GM12892 (cell line): ENCODE measurements around the gene DMBT1.

DNA sequence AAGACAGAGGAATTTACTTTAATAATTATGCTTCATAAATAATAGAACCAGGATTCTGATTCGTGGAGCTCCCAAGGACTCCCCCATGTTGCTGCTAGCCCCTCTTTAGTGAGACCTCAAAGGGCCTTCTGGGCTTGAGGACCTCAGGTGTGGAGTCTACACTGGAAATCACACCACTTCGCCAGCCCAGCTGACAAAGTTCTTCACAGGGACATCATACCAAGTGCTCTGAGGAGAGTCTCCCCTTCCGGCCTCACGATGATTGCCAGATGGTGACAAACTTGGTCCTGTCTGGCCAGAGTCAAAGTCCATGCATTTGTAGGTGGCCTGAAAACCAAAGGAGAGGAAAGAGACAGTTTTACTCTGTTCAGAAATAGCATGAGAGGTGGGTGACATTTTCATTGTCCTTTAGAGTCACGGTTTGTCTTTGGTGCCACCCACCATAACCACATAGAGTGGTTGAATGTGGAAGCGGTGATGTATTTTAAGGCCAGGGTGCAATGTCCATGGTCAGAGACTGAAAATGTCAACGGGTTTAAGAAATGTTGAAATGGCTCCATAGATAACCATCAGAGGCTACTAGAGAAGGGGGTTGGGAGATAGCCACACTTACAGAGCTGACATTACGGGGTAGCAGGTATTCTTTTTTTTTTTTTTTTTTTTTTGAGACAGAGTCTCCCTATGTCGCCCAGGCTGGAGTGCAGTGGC lies 33.0 kb downstream of the BTBD16 start:
- RRBS, result no CpG with 5 or more reads among the region's 9 CpGs

DNA sequence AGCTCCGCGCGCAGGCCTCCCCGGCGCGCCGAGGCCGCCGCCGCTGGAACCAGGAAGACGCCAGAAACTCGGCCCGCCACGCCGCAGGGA lies 148 bp upstream of the PLEKHA1 start:
- RRBS, result 3% methylated on average over 10 of the region's 15 CpGs

GRCh38 chr10:122380907-122381389 lies 6.4 kb downstream of the PLEKHA1 start:
- RRBS, result no CpG with 5 or more reads among the region's 2 CpGs

DNA sequence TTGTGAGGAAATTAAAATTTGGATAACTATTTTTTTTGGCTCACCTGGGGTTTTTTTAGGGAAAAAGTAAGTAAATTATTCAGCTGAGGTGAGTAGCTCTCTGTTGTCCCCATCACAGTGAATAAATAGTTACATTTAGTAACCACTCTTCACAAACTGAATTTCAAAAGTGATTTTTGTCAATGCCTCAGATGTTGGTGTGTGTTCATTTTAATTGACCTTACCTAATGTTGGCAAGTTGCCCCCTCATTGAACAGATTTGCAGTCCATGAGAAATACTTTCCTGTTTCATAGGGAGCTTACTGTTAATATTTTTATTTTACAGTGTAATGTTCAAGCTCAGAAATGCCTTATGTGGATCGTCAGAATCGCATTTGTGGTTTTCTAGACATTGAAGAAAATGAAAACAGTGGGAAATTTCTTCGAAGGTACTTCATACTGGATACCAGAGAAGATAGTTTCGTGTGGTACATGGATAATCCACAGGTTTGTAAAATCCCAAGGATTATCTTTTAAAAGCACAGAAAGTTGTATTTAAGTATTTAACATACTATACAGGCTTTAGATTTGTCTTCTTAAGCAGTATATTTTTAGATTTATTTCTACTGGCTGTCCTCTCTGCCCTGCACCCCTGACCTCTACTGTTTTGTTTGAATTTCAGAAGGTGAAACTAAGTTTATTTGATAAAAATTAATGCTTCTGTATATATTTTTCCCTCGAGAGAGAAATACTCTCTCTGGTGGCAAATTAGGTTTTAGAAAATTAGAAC lies 18.5 kb downstream of the PLEKHA1 start:
- RRBS, result no CpG with 5 or more reads among the region's 5 CpGs

DNA sequence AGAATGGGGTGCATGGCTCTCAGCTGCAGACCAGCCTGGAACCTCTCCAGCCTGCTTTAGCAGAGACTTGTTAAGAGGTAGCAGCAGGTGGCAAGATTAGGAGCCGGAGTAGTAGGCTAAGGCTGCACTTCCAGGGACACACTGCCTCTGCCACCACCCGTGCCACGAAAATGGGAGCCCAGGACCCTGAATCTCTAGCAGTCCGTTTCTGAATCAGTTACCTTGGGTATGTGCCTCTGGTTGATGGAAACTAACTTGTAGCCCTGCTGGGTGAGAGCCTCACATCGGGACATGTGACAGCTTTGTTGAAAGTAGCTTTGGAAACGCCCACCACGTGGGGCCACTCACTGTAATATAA lies 25.9 kb downstream of the HTRA1 start:
- RRBS, result no CpG with 5 or more reads among the region's 7 CpGs

DNA sequence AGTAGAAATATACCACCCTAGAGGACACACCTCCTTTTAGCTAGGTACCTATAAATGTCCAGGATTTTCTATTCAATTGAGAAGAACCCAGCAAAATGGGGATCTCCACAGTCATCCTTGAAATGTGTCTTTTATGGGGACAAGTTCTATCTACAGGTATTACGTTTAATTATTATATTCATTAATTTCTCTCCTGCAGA lies at the start of gene DMBT1:
Gene DMBT1 (plus strand): TSS at position 79 of the 200 bp plus-strand sequence.
- RRBS, result no CpG with 5 or more reads among the region's 1 CpG

DNA sequence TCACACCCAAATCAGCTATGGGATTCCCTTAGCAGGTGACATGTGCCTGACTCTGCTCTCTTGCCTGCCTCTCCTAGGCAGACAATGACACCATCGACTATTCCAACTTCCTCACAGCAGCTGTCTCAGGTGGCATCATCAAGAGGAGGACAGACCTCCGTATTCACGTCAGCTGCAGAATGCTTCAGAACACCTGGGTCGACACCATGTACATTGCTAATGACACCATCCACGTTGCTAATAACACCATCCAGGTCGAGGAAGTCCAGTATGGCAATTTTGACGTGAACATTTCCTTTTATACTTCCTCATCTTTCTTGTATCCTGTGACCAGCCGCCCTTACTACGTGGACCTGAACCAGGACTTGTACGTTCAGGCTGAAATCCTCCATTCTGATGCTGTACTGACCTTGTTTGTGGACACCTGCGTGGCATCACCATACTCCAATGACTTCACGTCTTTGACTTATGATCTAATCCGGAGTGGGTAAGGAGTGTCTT lies 32.6 kb upstream of the SPADH start:
- RRBS, result no CpG with 5 or more reads among the region's 13 CpGs

- RRBS, result no CpG with 5 or more reads among the region's 7 CpGs
These were observed 3.7 kb downstream of the PSTK start for GRCh38 chr10:122983787-122984402.

DNA sequence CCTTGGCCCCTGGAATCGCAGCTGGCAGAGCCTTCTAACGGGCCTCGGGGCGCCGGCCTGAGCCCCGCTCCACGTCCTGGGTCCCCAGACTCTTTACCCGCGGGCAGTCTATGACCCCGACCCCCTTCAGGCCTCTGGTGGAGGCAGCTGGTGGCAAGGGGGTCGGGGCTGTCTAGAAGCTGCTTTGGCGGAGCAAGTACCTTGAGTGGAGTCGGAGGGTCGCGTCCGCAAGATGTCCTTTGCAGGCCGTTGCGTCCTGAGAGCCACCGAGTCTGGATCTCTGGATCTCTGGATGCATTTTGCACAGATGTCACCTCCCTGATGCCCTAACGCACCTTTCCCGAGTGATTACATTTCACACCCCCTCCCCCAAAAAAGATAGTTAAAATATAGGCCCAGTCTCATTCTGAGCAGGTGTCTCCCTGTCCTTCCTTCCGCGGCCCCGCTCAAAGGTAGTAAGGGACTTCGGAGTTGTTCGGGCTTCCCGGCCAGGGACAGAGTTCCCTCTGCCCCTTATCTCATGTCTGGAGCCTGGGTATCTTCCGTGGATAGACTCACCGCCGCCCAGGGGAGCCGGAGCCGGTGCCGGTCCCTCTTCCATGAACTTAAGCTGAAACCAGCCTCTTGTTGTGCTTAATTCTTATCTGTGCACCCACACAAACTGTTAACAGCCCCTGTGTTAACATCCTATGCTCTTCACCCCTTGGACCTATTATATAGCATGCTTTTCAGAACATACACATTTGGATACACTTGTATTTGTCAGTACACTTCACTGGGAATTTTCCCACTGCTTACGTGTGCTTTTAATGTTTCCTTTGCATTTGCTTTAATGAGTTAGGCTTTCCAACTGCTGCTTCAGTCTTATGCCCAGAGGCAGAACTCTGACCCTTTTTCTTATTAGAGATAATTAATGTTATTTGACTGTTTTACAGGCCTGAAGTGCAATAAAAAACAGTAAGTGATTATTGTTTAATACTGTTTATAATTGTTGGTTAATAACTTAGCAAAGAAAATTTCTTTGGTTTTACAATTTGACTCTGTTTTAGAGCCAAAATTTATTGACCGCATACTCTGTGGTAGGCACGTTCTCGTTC lies 655 bp downstream of the ACADSB start:
- RRBS, result no CpG with 5 or more reads among the region's 37 CpGs

DNA sequence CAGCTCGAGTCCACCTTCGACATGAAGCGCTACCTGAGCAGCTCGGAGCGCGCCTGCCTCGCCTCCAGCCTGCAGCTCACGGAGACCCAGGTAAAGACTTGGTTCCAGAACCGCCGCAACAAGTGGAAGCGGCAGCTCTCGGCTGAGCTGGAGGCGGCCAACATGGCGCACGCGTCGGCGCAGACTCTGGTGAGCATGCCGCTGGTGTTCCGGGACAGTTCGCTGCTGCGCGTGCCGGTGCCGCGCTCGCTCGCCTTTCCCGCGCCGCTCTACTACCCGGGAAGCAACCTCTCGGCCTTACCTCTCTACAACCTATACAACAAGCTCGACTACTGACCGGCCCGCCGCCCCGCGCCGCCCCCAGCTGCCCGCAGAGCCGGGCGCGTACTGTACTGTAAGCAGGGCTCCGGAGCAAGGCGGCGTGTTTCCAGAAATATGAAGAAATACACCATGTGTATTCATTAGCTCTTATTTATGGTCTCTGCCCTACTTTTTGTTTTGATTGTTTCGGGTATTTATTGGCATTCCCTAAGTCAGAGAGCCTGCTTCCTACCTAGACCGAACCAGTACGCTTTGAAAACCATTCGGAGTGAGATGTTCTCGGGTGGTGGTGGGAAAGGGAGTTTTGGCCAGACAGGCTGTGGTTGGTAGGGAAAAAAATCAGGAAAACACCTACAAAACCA lies 2.0 kb downstream of the HMX2 start:
- RRBS, result 25% methylated on average over 17 of the region's 52 CpGs

DNA sequence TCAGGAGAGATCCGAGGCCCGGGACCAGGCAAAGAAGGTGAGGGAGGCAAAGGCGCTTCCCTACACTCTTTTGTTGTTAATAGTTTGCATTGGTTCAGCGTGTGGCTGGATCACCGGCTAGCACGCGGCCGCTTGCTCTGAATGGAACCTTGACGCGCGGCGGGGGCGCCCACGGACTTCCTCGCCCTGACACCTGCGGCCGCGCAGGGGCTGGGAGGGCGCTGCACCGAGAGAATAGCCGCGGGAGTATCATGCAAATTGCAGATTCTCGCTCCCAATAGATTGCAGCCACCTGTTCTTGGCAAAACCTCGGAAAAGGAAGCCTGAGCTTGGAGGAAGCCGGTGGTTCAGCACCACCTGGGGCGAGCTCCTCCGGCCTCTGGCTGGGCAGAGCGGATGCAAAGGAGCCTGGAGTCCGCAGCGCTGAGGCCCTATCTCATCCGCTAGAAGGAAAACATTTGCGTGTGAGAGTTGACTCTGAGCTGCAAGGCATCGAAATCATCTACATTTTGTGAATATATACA lies 2.9 kb upstream of the BUB3 start:
- RRBS, result 0% methylated on average over 2 of the region's 33 CpGs

DNA sequence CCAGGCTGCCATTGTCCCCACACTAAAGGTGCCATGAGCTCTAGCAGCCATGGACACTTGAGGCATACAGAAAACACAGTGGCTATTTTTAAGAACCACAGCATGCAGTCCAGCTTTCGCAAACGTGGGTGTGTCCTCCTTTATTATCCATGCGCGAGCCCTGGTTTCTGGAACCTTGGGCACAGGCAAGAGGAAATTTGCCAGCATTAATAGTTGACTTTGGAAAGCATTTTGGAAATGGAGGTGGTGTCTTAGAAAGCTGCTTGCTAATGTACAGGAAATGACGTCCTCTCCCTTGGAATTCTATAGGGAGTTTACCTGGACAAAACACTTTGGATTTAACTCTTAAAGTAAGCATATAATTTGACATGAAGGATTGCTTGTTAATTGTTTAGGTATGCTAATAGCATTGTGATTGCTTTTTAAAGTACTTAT lies 5.8 kb downstream of the CPXM2 start:
- RRBS, result no CpG with 5 or more reads among the region's 5 CpGs

DNA sequence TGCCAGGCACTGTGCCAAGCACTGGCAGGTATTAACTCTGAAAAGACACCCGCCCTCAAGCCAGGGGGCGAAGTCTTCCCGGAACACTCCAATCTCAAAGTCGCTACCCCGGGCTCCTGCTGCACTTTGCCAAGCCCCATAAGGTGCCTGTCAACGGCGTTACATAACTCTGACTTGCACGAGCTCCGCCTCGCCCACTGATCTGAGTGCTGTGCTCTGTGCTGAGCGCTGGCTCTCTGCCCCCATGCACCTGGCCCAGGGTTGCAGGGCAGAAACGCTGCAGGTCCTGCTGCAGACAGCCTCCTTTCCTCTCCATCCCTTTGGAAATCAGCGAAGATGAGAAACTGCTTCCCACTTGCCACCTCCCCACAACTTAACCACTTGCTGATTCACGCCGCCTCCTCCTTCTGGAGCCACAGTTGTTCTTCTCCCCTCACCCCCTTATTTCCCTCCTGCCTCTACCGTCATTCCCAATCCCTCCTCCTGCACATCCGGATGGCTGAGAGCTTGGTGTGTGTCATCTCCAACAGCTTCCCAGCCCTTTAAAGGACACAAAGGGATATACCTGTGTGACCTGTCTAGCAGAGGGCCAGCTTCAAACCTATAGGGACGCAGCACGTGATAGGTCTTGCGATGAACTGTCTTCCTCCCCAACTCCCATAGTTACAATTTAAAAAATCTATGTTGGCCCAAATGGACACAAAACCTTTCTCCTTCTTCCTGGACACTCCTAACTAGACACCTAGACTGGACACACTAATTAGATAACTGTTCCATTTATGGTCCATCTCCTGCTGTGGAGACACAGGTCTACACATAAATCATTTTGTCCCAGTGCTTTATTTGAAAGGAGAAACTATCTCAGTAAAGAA lies 5.0 kb downstream of the CHST15 start:
- RRBS, result no CpG with 5 or more reads among the region's 20 CpGs

GRCh38 chr10:124106061-124106799 lies 12.8 kb upstream of the CHST15 start:
- RRBS, result no CpG with 5 or more reads among the region's 12 CpGs

DNA sequence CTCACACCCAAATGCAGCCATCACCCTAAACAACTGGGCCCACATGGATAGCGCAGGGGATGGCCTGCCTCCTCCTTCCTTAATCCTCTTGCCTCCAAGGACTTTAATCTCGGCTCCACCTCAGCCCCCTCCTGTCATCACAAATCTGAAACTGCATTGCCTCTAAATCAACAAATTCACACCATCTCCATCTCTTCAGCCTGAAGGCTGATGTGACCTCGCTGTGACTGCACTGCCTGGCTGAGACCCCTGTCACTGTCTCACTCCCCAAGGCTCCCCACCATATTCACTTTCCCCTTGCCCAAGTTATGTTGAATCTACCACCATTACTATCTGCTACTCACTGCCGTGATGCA lies 71.7 kb upstream of the CHST15 start:
- RRBS, result no CpG with 5 or more reads among the region's 4 CpGs

DNA sequence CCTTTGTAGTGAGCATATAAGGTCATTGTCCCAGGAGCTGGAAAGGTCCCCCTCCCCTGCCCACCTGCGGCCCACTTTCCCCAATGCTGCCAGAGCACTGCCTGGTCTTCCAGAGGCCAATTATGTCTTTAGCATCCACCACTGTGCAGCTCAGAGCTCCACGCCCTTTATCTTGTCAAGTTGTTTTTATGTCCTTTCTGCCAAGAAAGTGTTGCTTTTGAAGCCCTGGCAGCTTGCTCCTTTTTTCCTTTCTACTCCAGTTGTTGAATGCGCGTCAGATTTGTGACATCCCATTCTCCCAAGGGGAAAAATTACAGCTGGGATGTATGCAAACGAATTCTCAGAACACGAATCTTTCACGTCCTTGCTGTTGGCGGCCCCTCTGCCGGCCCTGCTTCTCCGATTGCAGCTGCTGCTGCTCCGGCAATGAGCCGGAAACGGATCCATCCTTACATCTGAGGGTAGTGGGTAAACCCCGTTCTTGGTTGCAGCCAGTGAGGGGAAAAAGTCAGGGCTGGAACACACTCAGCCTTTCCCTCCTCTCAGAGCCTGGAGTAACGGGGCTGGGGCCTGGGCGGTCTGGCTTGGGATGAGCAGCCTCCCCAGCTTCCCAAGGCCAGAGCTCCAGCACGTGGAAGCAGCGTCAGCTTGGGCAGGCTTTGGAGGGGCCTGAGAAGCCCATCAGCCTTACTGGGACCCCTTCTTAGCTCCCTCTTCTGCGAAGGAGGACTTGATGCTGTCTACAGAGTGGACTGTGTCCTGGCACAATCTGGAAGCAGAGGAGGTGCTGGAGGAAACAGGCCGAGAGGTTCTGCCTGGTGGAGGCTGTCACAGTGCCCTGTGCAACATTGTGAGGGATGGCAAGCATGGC lies 78.9 kb upstream of the CHST15 start:
- RRBS, result no CpG with 5 or more reads among the region's 20 CpGs

GRCh38 chr10:124475848-124476463 lies 14.3 kb downstream of the LHPP start:
- RRBS, result 90% methylated on average over 3 of the region's 18 CpGs

- RRBS, result 83% methylated on average over 1 of the region's 20 CpGs
These were observed 98.7 kb downstream of the LHPP start for GRCh38 chr10:124560039-124561058.

DNA sequence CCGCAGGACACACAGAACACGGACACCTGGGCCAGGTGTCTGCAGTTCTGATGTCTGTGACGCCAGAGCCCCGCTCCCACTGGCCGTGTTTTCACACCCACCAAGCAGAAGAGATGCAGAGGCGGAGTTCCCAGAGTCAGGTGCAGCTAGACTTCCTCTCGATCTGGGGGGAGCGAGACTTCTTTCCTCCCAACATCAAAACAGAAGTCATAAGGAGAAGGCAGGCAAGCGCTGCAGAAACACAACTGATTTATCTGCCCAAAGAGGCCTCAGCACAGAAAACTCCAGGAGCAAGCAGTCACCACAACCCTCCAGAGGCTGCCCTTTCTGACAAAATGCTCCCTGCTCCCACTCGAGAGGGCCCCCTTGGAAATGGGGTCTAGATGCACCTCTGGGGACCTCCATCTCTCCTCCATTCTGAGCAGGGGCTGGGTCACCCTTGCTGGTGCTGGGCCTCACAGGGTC lies 107.4 kb downstream of the FAM53B start:
- RRBS, result no CpG with 5 or more reads among the region's 10 CpGs

GRCh38 chr10:124670625-124671443 lies 73.3 kb downstream of the FAM53B start:
- RRBS, result no CpG with 5 or more reads among the region's 20 CpGs